Neural progenitor cell (in vitro differentiated cells): ENCODE data around the genes SLAIN1 and EDNRB.

DNA sequence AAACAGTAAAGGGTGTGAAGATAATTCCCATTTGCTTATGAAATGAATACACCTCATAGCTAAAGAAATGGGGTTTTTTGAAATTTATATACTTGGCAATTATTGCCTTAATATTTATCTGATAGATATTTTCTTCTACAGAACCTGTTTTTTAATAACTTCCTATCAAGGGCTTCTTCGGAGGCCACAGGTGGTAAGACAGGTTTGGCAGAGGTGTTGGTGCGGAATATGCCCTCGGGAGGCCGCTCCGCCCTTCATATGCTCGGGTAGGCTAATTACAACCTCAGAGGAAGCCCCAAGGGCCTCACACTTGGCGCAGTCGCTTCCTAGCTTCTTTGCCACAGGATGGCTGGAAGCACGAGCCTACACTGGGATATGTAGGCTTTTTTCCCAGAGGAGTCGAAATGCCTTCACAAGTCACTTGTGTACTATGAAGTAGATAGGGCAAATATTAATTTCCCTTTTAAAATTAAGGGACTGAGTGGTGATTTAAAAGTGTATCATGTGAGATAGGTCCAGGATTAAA, 68.8 kb downstream of the LMO7 start:
- RAMPAGE, long total RNA: no peak

DNA sequence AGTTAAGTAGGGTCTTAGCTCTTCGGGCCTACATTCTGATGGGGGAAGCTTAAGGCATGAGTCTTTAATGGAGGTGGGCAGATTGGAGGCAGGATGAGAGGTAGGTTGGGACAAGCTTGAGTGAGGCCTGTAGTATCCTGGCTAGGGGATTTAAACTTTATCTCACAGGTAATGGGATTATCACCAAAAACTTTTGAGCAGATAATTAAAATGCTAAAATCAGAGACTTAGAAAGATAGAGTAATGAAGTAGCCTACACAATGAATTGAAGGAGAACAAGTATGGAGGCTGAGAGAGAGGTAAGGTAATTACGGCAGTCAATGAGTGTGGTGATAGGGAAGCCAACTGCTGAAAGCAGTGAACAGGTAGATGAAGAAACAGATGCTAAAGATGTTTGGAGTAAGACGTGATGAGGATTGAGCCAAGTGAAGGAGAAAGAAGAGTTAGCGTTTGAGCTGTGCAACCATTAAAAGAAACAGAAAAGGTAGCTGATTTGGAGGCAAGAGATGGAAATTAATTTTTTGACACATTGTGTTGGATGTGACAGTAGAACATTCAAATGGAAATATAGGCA, 137.1 kb downstream of the LMO7 start:
- RAMPAGE, long total RNA: no peak

DNA sequence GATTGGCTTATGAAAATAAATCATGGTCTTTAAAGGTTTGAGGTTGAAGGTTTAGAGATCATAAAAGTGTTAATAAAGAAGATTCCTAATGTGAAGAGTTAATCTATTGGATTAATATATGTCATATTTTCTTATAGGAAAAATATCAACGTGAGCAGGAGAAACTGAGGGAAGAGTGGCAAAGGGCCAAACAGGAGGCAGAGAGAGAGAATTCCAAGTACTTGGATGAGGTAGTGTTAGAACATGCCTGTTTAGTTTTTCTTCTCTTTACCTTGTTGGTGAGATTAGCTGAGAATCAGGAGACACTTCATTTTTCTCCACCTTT, 204.8 kb downstream of the LMO7 start:
- RAMPAGE, long total RNA: no peak

DNA sequence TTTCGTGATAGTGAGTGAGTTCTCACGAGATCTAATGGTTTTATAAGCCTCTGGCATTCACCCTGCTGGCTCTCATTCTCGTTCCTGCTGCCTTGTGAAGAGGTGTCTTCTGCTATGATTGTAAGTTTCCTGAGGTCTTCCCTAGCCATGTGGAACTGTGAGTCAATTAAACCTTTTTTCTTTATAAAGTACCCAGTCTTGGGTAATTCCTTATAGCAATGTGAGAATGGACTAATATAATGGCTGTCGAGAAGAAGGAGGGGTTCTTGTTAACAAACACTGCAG, 271.1 kb downstream of the LMO7 start:
- RAMPAGE, long total RNA: no peak

DNA sequence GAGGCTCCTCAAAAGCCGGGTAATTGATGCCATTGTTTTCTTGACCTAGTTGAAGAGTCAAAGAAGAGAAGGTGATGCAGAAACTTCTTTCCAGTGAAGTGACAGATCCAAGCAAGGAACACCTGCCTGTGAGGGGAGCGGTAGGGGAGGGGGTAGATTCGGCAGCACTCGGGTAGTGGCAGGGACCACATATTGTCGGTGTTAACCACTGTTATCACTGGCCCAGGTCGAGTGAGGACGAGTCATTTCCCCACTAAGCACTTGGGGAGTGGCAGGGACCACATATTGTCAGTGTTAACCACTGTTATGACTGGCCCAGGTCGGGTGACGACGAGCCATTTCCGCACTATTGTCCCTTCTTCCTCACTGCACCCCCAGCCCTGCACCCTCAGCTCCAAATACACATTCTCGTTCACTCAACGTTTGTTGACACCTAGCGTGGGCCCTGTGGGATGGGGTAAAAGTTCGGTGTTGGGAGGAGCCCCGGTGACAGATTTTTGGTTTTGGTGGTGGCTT, 520 bp upstream of the CLN5 start:
- RAMPAGE, long total RNA: no peak

- RAMPAGE, long total RNA: no peak
Measured at GRCh38 chr13:77025981-77026968, 684 bp downstream of the FBXL3 start.

- RAMPAGE, long total RNA: no peak
Measured at GRCh38 chr13:77053454-77053839, 26.5 kb upstream of the FBXL3 start.

GRCh38 chr13:77136886-77137594, 110.1 kb upstream of the FBXL3 start:
- RAMPAGE, long total RNA: no peak

- RAMPAGE, long total RNA: no peak
Measured at GRCh38 chr13:77143193-77143823, 116.3 kb upstream of the FBXL3 start.

DNA sequence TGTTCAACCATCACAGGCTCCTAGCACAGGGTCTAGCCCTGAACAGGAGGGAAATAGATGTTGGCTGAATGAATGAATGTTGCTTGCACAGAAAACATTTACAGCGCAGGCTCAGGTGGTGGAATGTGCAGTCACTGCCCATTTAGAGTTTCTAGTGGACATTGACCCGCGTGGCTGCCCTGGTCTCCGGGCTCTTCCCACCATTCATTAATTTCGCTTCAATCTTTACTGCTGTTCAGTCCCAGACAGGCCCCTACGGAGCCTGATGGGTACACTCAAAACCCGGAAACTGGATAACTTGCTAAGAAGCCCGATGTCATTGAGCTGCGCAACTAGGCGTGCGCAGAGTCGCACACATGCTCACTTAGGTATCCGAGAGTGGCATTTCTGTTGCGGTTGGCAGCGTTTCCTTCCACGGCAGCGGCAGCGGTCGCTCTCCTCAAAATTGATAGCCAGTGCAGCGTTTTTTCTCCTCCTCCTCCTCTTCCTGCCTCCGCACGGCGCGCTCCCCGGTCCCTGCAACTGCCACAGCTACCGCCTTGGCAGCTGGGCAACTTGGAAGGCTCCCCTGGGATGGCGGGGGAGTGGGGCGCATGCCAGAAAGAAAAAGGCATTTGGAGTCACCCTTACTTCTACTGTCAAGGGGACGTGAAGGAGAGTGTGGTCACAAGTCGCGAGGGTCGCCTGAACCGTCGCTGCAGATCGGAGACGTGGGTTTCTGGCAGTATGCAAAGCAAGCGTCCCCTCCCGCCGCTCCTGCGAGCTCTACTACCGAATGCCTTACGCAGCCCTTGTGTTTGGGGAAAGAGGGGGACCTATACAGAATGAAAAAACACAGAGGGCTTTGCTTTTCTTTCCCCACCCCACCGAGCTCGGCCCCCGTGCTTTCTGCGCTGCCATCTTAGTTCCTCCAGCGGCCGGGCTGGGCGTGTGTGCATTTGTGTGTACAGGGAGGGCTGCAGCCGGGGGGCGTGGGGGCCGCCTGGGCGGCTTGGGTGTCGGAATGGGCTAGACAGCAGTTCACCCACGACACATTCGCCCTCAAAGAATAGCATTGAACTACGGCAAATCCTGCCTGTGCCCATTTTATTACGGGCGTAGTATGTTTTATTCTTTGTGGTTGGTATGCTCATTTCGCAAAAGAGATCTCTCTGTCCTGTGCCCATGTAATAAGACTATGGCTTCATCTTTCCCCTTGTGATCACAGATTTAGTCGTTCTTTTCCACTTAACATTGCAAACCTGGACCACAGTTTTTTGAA, 2.5 kb upstream of the MYCBP2 start:
- RAMPAGE, long total RNA: no peak

DNA sequence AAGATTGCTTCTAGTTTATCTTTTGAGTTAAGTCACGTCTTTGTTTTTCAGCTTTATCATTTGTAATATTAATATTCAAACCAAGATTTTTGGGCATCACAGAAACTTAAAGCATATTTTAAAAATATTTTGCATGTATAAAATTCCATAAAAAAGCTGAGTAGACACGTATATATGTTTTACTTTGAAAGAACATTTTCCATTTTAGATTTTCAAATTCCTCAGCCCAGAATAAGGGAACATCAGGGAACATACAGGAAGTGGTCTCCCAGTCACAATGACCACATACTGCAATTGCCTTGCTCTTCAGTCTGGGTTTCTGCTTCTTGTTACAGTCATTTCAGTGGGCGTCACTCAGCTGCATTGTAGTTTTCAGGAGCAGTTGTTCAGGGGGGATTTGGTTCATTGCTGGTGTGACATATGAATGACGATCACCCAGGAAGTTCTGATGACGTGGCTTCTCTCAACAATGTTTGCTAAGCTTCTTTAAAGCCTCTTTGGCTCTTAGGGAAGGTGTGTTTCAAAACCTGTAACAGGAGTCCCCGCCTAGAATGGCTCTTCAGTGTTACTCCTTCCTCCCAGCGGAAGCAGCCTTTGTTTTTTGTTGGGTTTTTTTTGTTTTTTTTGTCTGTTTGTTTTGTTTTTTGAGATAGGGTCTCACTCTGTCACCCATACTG, 1.7 kb upstream of the SCEL start:
- RAMPAGE, long total RNA: no peak

- RAMPAGE, long total RNA: no peak
Measured at GRCh38 chr13:77697025-77697776, at the start of gene SLAIN1. SLAIN1 (plus strand) TSS chr13:77697687.

DNA sequence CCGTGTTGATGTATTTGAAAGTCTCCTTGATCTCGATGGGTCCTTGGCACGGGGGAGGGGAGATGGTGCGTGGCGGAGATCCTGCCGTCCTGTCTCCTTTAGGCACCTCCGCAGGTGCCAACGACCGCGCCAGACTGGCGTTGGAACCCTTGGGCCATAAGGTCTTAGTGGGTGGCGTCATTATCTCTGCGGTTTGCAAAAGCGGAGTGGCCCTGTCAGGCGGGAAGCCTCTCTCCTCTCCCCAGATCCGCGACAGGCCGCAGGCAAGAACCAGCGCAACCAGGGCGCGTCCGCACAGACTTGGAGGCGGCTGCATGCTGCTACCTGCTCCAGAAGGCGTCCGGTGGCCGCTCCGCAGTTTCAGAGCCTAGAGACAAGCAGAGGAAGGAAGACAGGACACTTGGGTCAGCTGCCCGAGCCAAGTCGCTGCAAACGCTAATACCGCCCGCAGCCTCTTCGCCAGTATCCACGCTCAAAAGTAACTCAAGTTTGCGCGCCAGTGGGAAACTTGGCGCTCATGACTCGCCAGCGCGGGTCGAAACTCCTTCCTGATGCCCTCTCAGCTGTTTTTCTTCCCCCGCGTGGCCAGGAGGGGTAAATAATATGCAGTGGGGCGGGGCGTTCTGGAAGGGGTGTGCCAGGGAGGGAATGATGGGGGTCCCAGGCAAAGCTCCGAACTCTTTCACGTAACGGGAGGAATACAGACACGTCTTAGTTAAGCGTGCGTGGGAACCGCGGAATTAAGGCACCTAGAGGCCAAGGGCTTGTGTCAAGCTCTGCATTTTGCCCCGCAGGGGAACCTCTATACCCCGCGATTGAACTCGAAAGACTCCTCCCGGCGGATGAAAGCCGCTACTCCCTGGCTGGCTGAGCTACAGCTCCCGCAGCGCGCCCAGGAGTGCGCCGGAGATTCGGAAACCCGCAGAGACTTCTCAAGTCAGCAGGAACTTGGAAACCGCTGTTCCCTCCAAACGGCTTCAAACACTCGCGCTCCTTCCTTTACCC, at the start of gene EDNRB:
EDNRB (minus strand) TSS at position 574 of the 1,005 bp plus-strand sequence.
- RAMPAGE, long total RNA: no peak

GRCh38 chr13:78045781-78046367, 127.2 kb upstream of the EDNRB start:
- RAMPAGE, long total RNA: no peak

DNA sequence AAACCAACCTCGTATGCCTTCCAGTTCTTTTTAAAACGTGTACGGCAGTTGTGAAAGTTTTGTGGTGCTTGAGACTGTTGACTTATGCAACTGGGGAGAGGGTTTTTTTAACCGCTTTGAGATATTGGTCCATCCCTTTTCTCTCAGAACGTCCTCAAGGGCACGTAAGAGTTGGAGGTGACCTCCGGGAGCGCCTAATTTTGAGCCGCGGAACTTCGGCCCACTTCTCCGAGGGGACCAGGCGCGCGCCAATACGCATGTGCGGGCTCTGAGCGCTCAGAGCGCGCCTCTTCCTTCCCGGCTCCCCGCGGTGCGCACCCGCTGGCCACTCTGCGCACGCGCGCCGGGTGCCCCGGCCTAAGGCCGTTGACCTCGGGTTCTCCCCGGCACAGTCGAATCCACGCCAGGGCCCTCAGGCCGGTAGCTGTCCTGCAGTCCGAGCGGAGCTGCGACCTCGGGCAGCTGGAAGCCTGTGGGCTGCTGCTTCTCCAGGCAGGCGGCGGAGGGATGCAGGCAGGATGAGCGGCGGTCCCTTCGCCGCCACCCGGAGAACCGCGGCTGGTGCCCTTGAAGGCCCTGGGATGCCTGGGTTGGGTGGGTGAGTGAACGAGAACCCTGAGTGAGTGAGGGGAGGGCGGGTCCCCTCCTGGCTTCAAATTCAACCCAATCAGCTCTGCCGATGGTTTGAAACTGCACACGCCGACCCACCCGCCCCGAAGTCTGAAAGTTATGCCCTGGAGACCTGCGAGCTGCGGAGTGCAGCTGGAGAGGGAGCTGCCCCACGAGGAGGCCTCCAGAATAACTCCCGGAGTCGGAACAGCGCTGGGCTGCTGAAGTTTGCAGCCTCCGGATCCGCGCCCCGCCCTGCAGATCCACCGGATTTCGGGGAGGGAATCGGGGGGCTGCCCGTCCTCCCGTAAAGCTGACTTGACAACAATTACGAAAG, 7.3 kb downstream of the POU4F1 start:
- RAMPAGE, long total RNA: no peak

GRCh38 chr13:78596741-78597376, 6.5 kb downstream of the POU4F1 start:
- RAMPAGE, long total RNA: no peak

- RAMPAGE, long total RNA: no peak
Measured at GRCh38 chr13:78657619-78657993, 1.3 kb downstream of the OBI1 start.

DNA sequence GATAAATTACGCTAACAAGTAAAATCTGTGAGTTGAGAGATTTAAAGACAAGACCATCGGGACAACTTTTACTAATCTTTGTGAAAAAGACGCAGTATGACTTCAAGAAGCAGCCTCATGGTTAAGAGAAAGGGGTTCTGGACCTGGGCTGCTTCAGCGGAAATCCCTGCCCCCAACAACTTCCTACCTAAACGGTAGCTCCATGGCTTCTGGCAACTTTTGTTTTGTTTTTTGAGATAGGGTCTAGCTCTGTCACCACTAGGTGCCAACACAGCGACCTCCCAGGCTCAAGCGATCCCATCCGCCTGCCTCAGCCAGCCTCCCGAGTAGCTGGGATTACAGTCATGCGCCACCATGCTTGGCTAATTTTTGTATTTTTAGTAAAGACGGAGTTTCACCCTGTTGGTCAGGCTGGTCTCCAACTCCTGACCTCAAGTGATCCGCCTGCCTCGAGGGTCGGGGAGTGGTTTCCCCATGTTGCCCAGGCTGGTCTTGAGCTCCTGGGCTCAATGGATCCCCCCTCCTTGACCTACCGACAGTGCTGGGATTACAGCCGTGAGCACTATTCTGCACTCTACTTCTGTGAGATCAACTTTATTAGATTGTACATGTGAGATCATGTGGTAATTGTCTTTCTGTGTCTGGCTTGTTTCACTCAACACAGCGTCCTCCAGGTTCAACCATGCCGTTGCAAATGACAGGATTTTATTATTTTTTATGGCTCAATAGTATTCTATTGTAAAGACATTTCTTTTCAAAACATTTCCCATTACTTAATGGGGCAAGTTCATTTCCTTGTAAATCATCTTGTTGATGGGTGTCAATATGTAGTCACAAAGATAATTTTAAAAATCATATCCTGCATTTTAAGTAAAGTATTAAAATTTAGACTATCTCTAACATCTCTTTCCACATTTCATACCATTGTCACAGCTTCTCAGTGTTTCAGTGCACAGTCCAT, 1.4 kb upstream of the OBI1 start:
- RAMPAGE, long total RNA: no peak

- RAMPAGE, long total RNA: no peak
Measured at GRCh38 chr13:79362292-79363077, 43.6 kb downstream of the RBM26 start.

DNA sequence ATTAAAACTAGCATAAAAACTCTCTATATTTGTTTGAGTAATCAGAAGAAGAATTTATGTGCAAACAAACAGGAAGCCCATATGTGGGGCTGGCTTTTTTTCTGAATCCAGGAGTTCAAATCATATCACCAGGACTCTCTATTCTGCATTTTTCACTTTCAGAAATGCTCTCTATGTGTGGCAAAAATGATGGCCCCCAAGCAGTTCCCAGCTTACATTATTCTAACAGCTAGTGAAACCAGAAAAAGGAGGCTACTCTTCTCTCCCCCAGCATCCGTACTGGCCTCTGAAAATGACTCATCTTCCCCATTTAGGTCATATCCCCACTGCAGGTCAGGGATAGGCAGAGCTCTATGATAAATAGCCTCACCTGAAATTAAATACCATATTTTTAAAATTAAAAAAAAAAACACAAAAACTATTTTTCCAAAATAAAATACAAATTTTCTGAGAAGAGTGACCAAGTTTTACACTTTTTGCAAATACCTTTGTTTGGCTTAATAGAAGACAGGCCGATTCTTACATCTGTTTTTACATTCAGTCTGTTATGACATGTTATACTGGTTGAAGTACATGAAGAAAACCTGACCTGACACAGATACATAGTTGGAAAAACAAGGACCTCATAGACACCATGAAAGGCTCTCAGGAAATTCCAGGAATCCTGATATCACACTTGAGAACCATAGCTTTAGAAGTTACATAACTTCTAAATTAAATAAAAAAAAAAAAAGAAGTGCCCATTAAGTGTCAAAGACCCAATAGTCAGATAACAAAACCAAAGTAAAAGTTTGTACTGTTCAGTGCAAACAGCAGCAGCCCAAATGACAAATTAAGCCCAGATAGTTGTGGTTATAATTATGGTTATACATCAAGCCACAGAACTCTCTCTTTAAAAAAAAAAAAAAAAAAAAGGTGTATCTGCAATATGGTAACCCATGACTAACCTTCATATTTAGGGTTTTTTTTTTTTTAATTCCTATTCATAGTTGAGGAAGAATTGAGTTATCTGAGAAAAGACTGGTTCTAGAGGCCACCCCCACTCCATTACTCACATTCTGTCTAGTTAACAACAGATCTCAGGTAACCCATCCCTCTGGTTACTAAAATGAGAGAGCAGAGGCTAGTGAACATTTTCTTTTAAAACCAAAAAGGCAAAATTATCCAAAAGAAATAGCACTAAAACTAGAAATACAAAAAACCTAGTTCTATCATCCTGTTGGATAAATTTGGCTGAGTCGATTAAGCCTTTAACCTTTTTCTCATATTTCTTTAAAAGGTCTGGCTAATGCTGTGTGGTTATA, 19.9 kb downstream of the RBM26 start:
- RAMPAGE, long total RNA: no peak